Metastatic Liver Carcinoma in the Lung (tissue), 2 donors: ENCODE measurements around the gene PPP6R3.

- PRO-cap, 2 experiments, result peak in 1 of 2 experiments; most common plus-strand start chr11:68123337 (in 1); most common minus-strand start chr11:68123081 (in 1)
These were observed 1.8 kb upstream of the CHKA start for GRCh38 chr11:68122970-68123429.

GRCh38 chr11:68150063-68150503 lies 28.9 kb upstream of the CHKA start:
- PRO-cap, 2 experiments, result no peak in any of the 2 experiments

GRCh38 chr11:68251669-68252198 lies 20.0 kb downstream of the C11orf24 start:
- PRO-cap, 2 experiments, result no peak in any of the 2 experiments

DNA sequence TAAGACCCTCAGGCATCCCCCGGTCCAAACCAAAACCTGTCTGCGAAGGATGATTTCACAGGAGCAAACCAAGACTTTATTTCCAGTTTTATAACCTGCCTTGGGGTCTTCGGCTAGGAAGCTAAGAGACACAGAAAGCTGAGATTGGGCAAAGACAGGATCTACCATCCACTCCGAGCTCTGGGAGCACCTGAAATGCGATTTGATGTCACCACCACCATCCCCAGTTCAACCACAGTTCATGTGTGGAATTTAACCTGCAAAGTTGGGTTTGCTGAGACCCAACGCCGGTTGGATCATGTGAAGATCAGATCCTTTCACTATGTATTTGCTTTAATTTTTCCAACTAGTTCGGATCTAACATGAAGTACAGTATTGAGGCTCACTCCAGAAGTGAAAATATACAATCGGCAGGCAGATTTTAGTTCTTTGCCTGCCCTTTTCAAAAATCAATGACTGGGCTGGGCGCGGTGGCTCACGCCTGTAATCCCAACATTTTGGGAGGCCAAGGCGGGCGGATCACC lies 1.3 kb upstream of the C11orf24 start:
- PRO-cap, 2 experiments, result peak in 1 of 2 experiments; most common plus-strand start position 262 of the sequence (in 1); most common minus-strand start position 192 of the sequence (in 1)

GRCh38 chr11:68297511-68298145 lies 14.8 kb upstream of the LRP5 start:
- PRO-cap, 2 experiments, result peak in 1 of 2 experiments; most common plus-strand start chr11:68297988 (in 1); most common minus-strand start chr11:68297800 (in 1)

DNA sequence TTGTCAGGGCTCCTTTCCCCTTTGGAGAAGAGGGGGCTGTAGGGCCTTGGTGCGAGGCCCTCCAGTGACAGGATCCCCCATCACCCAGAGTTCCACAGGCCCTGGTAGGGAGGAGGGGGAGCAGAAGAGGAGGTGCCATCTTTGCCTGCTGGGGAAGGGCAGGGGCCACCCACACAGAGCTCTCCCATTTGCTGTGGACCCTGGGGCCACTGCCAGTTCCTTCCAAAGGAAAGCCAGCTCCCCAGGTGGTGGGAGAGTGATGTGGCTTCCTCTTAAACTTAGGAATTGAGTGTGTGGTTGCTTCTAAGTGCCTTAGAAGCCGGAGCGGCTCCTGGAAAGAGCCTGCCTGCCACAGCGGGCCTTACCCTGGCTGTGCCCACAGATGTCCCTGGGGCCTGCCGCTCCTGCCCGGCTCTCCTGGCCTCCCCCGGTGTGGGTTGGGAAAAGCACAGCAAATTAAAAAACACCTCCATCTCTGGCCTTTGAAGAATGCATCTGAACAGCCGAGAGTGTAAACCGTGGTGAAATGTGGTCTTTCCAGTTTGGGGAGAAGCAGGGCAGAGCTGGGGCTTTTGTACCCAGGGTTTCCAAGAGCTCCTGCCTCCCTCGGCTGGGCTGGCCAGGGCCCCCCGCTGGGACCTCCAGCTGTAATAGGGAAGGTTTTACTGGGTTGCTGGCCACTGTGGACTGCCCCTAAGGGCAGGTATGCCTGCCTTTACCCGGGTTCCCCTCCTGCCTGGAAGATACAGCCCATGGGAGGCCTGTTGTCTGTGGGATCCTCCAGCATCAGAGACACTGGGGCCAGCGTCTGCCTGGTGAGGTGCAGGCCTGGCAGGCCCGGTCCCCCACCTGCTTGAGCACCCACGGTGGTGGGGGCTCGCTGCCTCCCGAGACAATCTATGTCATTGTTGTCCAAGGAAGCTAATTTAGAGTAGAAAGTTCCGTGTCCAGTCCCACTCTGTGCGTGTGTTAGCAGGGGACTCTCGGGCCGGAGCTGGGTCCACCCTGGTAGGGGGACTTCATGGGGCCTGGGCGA lies 30.2 kb downstream of the LRP5 start:
- PRO-cap, 2 experiments, result no peak in any of the 2 experiments

- PRO-cap, 2 experiments, result no peak in any of the 2 experiments
These were observed 61.2 kb downstream of the LRP5 start for GRCh38 chr11:68373506-68374086.

DNA sequence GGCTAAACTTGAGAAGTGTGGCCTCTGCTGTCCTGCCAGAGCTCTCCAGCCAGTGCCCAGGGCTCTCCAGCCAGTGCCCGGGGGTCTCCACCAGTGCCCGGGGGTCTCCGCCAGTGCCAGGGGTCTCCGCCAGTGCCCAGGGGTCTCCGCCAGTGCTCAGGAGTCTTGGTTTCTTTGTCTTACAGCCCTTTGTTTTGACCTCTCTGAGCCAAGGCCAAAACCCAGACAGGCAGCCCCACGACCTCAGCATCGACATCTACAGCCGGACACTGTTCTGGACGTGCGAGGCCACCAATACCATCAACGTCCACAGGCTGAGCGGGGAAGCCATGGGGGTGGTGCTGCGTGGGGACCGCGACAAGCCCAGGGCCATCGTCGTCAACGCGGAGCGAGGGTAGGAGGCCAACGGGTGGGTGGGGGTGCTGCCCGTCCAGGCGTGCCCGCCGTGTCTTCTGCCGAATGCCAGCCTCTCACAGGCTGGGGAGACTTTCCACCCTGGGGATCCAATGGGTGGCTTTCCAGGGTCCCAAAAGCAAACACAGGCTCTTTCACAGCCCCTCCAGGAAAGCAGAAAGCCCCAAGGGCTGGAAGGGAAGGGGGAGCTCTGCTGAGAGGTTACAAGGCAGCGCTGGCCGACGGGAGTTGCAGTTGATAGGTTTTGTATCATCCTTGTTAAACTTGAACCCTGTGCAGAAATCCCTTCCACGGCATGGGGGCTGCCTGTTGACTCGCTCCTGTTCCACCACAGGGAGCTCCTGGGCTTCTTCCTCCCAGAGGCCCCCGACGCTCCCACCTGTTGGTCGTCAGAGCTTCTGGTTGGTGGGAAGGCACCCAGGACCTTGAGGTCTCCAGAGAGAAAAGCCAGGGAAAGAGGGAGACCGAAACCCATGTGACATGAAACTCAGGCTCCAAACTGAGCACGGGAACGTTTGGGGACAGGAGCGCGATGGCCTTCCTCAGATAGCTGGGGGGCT lies 37.0 kb upstream of the PPP6R3 start:
- PRO-cap, 2 experiments, result no peak in any of the 2 experiments

DNA sequence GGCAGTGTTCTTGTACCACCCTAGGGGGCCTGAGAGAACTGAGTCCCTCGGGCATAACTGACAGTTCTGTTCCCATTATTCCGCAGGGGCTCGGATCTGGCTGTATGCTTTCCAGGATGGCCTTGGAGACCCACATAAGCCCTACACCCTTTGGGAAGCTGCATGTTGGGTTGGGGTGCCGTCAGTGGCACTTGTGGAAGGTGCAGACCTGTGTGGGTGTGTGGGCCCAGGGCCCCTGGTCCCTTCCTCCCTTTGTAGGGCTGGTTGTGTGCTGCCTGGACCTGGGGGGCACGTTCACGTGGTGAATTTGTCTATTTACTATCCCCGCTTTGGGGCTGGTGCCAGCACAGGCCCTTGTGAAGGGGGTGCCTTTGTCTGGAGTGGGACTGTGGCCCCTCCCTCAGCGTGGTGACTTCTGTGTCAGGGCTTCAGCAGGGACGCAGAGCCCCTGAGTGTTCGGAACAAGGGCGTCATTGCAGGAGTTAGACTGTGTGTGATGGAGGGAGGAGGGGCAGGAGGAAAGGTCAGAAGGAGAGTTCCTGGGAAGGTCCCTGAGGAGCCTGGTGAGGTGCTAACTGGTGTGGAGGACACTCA lies 15.0 kb upstream of the PPP6R3 start:
- PRO-cap, 2 experiments, result no peak in any of the 2 experiments

GRCh38 chr11:68460655-68460881 lies at the start of gene PPP6R3:
PPP6R3 (plus strand) TSS chr11:68460752.
- PRO-cap, 2 experiments, result peak in 2 of 2 experiments; most common plus-strand start chr11:68460752 (in 1)

- PRO-cap, 2 experiments, result no peak in any of the 2 experiments
These were observed 20.7 kb downstream of the PPP6R3 start for GRCh38 chr11:68481164-68481787.

- PRO-cap, 2 experiments, result no peak in any of the 2 experiments
These were observed 23.5 kb downstream of the CPT1A start for GRCh38 chr11:68818070-68818668.

- PRO-cap, 2 experiments, result no peak in any of the 2 experiments
These were observed 25.7 kb downstream of the TPCN2 start for GRCh38 chr11:69074451-69074755.

DNA sequence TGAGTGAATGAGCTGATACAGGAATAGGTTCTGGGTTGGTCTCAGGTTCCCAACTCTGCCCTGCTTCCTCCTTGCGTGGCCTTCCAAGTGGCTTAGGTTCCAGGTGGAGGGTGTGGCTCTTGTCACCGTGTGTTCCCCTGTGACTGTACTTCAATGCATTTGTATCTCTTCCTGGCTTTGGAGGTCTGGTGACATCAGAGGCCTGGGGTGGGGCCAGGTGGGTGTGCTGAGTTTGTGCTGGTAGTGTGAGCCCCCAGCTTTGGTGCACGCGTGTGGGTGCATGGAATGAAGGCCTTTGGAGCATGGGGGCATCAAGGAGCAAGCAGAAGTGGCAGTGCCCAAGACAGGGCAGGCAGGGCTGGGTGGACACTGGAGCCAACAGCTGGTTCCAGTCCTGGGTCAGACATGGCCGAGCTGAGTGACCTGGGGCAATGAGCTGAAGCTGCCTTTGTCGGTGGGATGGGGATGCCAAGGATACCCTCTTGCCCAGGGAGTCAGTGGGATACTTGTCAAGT lies 18.2 kb upstream of the SMIM38 start:
- PRO-cap, 2 experiments, result no peak in any of the 2 experiments

- PRO-cap, 2 experiments, result no peak in any of the 2 experiments
These were observed 860 bp downstream of the SMIM38 start for GRCh38 chr11:69156500-69157089.

DNA sequence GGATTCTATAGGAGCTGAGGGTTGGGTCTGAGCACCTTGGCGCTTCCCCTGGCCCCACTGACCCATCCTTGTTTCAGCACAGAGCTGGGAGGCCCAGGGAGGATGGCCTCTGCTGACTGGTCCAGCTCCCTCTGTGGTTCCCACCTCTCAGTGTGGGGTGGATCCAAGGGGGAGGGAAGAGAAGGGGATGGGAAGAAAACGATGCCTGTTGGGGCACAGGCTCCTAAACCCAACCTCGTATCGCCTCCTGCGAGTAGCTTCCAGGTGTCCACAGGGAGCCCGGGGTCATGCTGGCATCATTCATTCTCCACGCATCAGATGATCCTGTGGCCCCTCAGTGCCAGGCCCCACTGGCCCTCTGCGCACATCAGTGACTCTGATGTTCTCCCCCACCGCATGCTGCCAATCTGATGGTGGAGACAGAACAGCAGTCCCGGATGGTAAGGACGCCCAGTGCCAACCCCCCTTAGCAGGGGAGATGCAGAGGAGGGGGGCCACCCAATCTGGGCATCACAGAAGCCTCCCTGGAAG lies 5.1 kb downstream of the MYEOV start:
- PRO-cap, 2 experiments, result no peak in any of the 2 experiments

DNA sequence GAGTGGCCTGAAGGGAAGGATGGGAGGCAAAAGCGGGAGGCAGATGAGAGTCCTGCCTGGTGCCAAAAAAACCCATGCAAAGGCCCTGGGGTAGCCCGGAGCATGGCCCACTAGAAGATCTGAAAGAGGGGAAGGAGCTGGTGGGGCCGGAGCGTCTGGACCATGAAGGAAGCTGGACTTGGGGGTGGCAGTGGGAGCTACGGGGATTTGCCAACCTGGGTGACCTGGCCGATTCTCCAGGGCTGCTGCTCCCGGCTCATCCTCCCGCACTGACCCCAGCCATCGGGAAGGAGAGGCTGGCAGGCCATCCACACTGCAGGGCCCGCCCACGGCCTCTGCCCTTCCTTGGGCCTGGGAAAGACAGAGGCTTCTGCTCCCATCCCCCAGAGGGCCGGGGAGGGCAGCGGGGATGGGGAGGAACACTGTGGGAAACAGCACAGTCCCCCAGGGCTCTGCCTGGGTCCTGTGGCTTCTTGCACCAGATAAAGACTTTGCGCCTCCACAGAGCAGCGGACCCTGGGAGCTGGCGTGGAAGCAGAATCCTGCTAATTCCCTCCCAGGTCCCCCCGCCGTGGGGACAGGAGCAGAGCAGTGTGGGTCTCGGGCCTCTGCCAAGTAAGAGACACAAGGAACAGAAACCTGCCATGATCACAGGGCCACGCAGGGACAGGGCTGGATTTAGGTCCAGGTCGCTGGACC lies 100.4 kb downstream of the MYEOV start:
- PRO-cap, 2 experiments, result no peak in any of the 2 experiments

DNA sequence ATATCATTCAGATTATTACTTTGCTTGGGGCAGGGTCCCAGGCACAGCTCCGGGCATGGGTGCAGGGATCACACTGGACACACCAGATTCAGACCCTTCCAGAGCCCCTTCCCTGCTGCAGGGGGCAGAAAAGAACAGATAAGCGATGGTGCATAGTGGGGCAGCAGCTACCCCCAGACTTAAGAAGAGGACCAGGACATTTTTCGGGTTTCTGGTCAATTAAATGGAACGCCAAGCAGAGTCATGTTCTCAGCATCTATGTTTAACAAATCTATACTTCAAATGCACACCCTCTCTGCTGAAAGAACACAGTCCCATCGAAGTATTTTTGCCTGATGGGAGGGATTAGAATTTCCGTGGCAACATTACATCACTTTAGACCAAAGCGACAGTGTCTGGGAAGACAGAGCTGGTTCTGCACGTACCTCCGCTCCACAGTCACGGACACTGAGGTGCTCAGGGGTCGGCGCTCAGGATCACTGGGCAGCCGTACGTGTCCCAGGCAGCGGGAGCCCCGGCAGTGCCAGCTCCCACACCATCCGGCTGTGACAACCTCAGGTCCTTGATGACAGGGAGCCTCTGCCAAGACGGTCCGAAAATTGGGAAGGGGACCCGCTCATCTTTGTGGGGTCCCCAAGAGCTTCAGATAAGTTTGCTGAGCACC lies 125.5 kb downstream of the MYEOV start:
- PRO-cap, 2 experiments, result no peak in any of the 2 experiments

GRCh38 chr11:69437089-69437741 lies 143.3 kb downstream of the MYEOV start:
- PRO-cap, 2 experiments, result no peak in any of the 2 experiments

DNA sequence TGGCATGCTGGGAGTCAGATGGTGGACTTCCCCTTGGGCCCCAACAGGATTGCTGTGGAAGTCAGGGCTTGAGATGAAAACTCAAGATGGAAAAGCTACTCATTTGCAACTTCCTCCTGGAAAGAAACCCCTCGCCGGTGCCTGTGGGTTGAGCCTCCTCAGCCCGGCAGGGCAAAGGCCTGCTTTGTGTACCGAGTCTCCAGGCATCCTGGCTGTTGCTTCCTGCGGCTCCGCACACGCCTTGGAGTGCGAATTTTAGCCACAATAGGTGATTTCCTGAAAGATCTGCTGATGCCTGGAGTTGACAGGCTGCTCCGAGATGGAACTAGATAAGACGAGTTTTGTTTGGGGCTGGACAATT lies 156.5 kb downstream of the MYEOV start:
- PRO-cap, 2 experiments, result no peak in any of the 2 experiments